Diencephalon (tissue), 2 donors: ENCODE data around the genes GGA3, SLC25A19 and TSEN54.

DNA sequence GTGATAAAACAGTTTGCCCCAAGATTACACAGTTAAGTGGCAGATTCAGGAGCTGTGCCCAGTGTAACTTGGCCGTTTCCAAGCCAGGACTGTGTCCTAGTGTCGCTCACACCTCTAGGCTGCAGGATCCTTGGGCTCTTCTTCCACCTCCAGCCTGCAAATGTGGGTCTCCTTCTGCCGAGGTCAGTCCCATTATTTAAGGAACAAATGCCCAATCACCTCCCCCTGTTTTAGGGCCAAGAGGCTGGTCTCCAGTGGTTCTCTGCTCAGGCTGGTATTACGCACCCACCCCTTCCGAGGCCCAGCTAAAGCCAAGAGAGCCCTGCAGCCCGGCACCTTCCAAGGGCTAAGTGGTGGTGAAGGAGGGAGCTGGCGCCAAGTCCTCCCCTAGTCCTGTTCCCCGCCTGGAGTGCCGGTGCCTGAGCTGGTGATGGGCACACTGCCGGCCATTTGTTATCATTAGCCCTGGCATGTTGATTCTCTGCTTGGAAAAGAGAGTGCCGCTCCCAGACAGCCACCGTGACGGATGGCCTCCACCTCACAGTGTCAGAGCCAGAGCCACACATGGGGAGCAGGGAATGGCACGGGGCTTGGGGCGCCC lies 32.0 kb downstream of the GRIN2C start:
- RAMPAGE, long total RNA: no peak

DNA sequence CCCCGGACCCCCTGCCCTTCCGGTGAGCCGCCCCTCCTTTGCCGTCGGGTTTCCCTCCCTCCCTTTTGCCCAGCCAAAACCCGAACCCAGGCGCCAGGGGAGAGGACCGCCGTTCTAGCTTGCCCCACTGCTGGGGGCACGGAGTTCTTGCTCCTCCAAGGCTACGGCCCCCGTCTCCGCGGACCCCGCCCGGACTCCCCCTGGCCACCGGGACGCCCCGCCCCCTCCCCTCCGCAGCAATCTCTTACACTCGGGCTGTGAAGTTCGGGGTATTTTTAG lies 250 bp downstream of the GRIN2C start:
- RAMPAGE, long total RNA: no peak

GRCh38 chr17:74862101-74863068 lies 2.7 kb upstream of the GRIN2C start:
- RAMPAGE, long total RNA: no peak

GRCh38 chr17:75091775-75092329 lies 4.1 kb downstream of the SLC16A5 start:
- RAMPAGE, long total RNA: no peak

- RAMPAGE, long total RNA: no peak
These were observed 7.1 kb downstream of the SLC16A5 start for GRCh38 chr17:75094604-75095509.

DNA sequence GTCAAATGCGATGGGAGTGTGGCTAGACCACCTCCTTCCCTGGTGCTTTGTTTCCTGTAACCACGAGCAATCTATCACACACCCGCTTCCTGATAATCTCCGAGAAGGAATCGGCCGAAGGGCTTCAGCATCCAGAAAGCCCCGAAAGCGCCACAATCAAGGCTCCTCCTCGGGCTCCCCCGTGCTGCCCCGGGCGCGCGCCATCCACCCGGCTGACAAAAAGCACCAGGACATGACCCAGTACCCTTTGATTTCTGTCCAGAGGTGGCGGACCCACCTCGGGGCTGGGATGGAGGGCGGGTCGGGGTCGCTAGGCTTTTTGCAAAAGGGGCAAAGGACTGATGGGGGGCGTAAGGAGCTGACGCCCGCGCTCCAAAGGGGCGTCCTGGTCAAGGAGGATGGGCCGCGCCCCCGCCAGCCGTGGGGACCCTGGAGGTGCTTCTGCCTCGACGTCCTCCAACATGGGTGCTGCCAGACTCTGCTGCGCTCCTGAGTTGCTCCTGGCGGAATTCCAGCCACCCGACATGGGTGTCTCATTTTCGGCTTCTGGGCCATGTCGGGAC lies 636 bp upstream of the ARMC7 start:
- RAMPAGE, long total RNA: no peak

DNA sequence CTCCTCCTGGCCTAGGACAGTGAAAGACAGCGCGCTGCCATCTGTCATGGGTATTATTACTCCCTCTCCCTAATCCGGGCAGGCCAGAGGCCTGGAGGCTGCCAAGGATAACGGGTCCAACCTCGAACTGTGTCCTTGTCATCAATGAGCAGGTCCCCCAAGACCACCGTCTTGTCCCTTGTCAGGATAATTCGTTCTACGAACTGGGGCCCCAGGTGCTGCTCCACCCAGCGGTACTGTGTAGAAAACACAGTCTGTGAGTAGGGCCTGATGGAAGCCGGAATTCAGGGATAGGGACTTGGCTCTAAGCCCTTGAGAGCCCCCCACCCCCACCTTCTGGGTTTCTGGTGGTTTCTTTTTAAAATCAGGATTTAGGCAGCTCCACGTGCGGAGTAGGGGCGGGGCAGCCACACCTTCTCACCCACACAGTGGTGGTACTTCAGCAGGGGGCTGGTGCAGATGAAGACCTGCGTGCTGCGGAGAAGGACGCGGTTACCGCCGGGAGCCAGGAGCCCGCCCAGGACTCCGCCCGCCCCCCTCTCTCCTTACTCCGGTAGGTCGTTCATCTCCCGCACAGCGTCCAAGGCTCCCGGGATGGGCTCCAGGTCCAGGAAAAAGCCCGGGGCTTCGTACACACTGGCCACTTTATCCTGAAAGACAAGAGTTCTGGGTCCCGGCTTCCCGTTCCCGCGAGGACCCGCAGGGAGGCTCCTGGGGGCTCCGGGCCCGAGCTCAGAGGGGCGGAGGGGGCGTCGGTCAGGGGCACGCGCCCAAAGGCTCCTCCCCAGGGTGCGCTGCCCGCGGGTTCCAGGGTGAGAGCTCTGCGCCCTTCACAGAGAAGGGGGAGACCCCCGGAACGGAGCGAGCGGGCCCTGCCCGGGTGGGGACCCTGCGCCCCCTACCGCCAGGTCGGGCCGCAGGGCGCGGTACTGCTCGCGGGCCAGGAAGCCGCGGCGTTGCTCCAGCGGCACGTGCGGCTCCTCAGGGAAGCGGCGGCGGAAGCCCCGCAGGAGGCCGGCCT lies 600 bp downstream of the NT5C start:
- RAMPAGE, long total RNA: no peak

DNA sequence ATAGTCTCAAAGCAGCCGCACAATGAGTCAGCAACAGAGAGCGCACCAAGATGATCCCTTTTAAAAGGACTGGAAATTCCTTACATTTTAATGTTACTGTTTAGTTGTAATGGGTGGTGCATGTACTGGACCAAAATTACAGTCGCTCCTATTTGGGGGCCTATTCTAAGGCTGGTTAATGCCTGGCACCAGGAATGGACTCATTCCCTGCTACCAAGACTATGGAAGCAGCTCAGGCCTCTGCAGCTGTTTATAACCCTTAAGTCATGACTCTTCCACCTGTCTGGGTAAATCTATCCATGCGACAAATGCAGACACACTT lies 662 bp upstream of the JPT1 start:
- RAMPAGE, long total RNA: no peak

DNA sequence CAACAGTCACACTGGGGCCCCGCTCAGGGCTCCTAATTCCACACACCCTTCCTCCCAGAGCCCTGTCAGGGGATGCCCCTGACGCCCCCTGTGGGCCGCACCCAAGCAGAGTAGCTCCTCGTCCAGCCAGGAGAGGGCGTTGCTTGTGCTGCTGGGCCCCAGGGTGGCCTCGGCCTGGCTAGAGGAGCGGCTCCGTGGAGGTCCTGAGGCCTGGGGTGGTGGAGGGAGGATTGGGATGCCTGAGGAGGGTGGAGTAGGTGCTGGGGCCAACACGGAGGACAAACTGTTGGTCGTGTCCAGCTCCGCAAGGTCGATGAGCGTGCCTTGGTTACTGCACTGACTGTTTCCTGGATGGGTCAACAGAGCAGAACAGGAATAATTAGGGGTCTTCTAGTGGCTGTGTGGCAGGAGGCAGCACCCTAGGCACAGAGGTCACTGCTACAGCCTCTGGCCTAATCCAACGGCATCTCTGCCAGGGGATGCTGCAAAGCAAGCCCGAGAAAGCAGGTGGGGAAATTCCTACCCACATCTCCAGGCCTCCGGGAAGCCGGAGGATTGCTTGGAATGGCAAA lies 20.6 kb downstream of the GGA3 start:
- RAMPAGE, long total RNA: no peak

- RAMPAGE, long total RNA: no peak
These were observed 18.6 kb downstream of the GGA3 start for GRCh38 chr17:75242690-75243333.

- RAMPAGE, long total RNA: no peak
These were observed 628 bp downstream of the GGA3 start for GRCh38 chr17:75260509-75261447.

GRCh38 chr17:75261448-75261805 lies at the start of gene GGA3:
Gene GGA3, minus strand, starts transcription at chr17:75261606.
- RAMPAGE, long total RNA: start-site peak on the minus strand at chr17:75261592-75261608, 476 and 214 reads in 2 replicates; start-site peak on the plus strand at chr17:75261662-75261711, 156 and 98 reads in 2 replicates

DNA sequence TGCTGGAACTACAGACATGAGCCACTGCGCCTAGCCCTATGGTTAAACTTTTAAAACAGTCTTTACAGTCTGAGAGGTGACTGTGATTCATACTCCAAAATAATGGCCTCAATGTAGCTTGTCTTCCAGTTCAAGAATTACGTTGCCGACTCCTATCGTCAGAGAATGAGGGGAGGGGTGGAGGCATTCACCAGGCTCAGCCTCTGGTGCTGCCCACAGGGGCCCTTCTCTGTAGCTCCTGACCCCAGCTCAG lies 1.3 kb downstream of the MIF4GD start:
- RAMPAGE, long total RNA: no peak

- RAMPAGE, long total RNA: no peak
These were observed at the start of gene SLC25A19 for GRCh38 chr17:75289054-75289495. Gene SLC25A19, minus strand, starts transcription at chr17:75289433.

DNA sequence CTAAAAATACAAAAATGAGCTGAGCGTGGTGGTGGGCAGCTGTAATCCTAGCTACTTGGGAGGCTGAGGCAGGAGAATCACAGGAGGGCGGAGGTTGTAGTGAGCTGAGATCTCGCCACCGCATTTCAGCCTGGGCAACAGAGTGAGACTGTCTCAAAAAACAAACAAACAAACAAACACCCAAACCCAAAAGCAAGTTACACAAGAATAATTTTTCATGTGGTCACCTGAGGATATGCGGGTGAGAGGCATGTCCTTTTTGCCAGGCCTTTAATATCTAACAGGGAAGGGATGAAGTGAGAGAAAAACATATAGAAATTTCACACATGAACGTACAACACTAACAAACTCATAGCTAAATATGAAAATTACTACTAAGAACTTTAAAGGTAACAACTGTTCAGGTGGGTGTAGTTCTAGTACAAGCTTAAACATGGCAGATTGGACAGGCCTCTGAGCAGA lies 27.2 kb downstream of the GRB2 start:
- RAMPAGE, long total RNA: no peak

DNA sequence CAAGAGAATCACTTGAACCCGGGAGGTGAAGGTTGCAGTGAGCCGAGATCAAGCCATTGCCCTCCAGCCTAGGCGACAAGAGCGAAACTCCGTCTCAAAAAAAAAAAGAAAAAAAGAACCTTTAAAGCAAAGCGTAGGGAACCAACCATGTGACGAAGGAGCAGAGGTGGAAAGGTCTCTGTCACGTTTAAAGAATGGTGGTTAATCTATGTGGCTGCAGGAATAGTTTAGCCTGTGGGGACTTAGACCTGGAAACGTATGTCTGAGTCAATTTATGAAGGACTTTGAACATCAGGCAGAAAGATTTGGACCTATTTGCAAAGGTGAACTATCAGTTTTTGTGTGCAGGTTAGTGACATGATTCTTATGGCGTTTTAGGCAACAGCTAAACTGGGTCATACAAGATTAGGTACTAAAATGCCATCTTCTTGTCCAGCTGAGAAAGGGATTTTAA lies 1.0 kb upstream of the TMEM94 start:
- RAMPAGE, long total RNA: no peak

- RAMPAGE, long total RNA: no peak
These were observed 28.2 kb downstream of the CASKIN2 start for GRCh38 chr17:75487160-75487502.

- RAMPAGE, long total RNA: no peak
These were observed 564 bp downstream of the CASKIN2 start for GRCh38 chr17:75514751-75515195.

- RAMPAGE, long total RNA: no peak
These were observed at the start of gene TSEN54 for GRCh38 chr17:75516031-75516698. Gene TSEN54, plus strand, starts transcription at chr17:75516528.

DNA sequence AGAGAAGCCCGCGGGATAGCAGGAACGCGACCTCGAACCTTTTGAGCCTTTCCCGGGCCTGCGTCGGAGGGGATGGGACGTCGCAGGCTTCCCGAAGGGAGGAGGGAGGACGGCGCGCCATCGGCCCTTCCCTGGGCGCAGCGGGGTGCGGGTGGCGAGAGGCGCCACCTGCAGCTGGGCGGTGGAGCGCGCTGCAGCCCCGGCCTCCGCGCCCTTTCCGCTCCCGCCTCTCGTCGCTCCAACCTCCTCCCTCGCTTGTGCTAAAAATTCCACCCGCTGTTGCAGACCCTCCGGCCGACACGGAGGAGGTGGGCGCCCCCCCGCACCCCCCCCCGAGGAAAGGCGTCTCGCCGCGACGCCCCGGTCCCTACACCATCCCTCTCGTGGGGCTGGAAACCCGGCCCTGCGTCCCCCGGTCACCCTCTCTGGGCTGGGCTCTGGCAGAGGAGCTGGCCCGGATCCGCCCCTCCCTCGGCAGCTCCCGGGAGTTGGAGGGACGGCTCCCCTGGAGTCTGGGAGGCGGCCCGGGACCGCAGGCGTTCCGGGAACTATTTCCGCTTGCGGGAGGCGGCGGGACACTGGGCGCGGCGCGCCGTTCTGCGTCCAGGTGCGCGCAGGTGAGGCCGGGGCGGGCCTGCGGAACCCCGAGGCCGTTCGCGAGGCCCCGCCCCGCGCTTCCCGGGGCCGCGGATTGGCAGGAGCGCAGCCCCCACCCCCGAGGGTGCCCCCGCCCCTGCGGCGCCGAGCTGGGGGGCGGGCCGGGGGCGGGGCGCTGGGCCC lies 440 bp upstream of the LLGL2 start:
- RAMPAGE, long total RNA: no peak